ENCODE measurements around the genes TMEM163, CCNT2, R3HDM1 and DARS1.

GRCh38 chr2:134706746-134707444, 11.9 kb downstream of the TMEM163 start:
- RRBS = 27% methylated on average over 4 of the region's 18 CpGs

- RRBS = 2% methylated on average over 28 of the region's 125 CpGs
Measured at GRCh38 chr2:134718500-134719383, at the start of gene TMEM163. TMEM163 (minus strand) TSS chr2:134719000.

DNA sequence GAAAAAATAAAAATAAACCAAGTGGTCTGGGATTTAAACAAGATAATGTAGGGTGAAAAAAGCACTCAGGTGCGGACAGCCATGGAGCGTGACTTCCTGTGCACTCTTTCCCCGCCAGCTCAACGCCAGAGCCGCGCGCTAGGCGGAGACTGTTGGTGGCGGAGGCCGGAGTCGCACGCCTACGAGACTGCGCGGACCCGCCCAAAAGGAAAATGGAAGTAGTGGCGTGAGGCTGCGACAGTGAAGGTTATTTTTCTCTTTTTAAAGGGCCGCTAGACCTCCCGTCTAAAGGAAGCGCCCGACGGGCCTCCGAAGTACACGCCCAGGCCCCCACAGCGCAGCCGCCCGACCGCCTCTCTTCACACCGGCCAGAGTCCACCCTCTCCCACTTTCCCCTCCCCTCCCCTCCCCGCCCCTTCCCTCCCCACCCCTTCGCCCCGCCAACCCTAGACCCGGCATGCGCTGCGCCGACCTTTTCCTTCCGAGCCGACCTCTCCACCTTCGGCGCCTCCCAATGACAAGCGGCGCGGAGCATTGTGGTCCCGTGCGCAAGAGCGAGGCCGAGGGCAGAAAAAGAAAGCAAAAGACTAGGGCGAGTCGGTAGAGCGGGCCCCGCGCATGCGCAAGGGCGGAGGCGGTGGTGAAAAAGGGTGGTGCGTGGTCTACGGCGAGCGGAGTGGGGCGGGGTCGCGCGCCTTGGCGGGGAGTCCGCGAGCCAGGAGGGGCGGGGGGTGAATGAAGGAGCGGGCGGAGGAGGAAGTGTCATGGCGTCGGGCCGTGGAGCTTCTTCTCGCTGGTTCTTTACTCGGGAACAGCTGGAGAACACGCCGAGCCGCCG, at the start of gene CCNT2:
CCNT2 (plus strand) TSS at position 732 of the 838 bp plus-strand sequence.
- RRBS = no CpG with 5 or more reads among the region's 79 CpGs

GRCh38 chr2:134956176-134956637, 37.6 kb downstream of the CCNT2 start:
- RRBS = no CpG with 5 or more reads among the region's 1 CpG

DNA sequence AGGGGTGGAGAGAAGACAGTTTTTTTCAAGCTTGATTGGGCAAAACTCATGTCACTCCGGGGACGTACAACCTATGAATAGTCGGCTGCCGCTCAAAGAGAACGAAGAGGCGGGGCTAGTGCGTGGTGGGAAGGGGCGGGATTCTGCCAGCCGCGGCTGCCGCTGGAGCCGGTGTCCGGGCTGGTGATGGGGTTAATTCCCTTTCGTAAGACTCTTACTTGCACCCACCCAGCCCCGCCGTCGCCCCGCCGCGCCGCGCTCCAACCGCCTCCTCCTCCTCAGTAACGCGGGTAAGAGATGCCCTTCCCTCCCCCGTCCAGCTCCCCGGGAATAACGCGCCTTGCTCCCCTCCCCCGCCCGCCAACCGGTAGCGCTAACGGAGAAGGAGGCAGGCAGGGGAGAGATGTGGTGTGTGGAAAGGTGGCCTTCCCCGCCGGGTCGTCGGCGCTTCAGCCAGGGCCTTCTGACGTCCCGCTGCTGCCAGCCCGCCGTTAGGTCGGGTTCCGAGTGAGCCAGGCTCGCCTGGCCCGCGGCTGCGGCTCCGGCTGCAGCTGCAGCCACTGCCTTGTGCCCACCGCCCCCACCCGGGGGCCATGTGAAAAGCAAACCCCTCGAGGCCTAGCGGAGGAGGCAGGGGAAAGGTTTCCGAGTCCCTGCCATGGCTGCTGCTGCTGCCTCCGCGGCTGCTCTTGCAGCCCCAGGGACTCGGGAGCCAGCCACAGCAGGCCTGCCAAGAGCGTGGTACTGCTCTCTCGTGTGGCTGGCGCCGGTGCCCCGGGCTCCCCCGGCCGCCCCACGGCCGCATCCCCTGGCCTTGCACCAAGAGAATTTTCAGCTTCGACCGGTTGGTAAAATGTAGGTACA, at the start of gene R3HDM1:
R3HDM1 (plus strand) TSS at position 141 of the 864 bp plus-strand sequence.
- RRBS = 2% methylated on average over 14 of the region's 69 CpGs

DNA sequence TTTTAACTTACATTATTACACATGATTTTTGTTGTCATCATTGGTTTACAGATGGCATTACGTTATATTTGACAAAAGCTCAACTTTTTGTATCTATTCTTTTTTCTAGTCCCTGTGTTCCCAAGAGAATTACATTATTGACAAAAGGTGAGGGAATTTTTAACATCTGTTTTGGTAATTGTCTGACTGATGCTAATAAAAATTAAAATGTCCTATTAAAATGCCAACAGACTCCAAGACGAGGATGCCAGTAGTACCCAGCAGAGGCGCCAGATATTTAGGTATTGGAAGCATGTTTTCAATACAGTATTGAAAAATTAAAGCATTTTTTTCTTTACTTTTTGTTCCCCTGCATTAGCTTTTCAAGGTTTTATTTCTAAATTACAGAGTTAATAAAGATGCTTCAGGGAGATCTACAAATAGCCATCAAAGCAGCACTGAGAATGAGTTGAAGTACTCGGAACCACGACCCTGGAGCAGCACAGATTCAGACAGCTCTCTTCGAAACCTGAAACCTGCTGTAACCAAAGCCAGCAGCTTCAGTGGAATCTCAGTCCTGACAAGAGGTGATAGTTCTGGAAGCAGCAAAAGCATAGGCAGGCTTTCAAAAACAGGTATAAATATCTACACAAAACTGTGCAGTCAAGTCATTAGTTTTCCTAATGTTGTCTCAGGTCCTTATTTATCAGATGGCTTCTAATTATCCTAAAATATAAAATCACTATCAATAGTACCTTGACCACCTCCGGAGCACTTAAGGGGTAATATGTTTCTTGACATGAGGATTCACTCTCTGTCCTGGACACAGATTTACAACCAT, 102.9 kb upstream of the UBXN4 start:
- RRBS = no CpG with 5 or more reads among the region's 7 CpGs

GRCh38 chr2:135762347-135762985, 20.8 kb downstream of the UBXN4 start:
- RRBS = no CpG with 5 or more reads among the region's 4 CpGs

GRCh38 chr2:135787367-135787845, 45.8 kb downstream of the UBXN4 start:
- RRBS = no CpG with 5 or more reads among the region's 4 CpGs

GRCh38 chr2:135985339-135986212, at the start of gene DARS1:
DARS1 (minus strand) TSS chr2:135985626.
- RRBS = 2% methylated on average over 11 of the region's 57 CpGs

DNA sequence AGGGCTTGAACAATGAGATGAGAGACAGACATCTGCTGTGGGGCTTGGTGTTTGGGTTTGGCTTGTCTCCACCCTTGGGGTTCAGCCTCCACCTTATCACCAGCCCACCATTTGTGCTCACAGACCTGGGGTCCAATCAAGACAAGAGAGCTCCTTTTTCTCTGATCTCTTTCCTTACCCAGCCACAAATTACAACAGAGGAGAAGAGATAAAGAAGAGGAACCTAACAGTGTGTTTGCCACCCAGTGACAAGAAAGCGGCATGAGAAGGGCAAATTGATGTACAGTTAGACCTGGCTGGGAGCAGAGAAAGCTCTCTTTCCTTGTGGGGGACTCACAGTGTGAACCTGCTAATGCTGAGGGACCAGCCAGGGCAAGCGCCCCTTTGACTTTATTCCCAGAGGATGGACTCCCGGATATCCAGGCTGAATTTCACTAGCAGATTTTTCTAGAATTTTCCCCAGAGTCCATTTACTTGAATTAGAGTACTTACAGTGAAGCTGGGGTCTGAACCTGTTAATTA, 204.6 kb upstream of the CXCR4 start:
- RRBS = no CpG with 5 or more reads among the region's 3 CpGs

DNA sequence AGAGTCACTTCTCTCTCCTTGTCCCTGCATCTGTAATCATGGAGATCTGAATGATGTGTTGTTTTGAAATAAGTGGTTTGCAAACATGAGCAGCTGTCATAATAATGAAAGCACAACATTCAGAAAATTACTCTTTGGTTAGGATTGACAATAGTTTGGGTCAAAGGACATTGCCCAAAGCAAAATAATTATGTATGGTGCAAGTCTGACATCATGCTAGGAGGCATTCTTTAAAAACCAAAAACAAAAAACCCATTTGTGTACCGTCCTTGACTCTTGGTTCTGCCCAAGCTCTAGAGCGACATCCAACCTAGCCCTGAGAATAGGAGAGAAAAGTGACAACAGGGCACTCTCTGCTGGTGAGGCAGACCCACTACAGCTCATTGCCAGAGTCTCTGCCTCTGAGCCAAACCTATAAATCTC, 266.6 kb upstream of the CXCR4 start:
- RRBS = no CpG with 5 or more reads among the region's 2 CpGs

DNA sequence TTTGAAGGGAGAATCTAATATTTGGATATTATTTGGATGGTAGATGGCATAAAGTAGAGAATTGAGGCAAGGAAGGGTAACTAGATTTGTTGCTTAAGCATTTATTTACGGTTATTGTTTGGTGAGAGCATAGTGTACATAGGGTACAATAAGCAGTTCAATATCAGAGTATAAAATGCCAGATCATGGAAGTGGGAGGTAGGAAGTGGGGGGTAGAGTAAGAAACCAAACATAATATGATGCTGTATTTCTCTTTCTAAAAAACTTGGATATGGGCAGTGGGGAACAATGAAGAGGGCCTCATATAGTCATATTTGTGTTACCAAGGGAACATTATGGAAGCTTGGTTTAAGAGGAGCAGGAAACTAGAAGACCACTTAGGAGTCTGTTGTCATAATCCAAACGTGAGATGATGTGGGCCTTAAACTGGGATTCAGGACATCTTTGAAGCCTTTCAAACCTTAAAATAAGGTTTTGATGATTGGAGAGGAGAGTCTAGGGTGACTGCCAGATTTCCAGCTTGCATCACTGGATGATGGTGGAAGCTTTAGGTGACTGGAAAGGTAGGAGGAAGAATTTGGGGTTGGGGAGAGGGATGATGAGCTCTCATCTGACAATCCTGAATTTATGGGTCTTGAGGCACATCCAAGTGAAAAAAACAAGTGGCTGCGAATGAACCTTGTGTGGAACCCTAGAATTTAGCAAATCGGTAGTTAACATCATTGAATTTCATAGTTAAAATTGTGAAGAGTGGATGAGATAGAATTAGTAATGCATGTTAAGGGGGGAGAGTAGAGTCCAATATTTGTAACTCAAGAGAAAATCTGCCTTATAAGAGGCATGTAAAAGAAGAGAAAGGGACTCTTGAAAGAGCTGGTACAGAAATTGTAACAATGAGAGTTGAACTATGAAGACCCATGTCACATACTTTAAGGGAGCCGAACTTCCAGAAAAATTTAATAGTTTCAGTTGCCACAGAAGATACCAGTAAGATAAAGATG, 66.5 kb downstream of the SPOPL start:
- RRBS = no CpG with 5 or more reads among the region's 5 CpGs

GRCh38 chr2:138779358-138779790, 816 bp downstream of the NXPH2 start:
- RRBS = no CpG with 5 or more reads among the region's 23 CpGs

- RRBS = no CpG with 5 or more reads among the region's 2 CpGs
Measured at GRCh38 chr2:141150931-141151337, 979.9 kb downstream of the LRP1B start.

DNA sequence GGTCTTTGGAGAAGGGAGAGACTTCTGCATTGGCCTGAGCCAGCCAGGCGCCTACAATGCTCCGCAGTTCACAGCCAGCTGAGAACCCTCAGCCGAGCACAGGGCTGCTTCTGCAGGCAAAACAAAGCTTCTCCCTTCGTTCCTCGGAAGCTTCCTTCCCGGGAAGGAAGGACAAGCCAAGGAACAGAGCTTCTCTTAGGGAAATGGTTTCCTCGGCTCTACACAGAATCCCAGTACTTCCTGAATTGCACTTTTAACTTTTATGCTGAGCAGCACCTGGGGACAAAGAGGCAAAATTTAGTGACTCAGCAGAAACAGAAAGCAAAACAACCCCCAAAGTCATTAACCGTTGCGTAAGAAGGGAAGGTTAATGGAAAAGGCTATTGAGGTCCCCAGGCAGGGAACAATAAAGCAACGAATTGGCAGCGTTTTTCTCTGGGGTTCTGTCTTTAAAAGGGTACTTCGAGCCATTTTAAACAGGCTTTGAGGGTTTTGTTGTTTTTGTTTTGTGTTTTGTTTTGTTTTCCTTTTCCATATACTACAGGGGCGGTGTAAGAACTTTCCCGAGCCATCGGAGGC, 524 bp upstream of the LRP1B start:
- RRBS = no CpG with 5 or more reads among the region's 15 CpGs

- RRBS = no CpG with 5 or more reads among the region's 12 CpGs
Measured at GRCh38 chr2:142868127-142868760, 9.2 kb upstream of the KYNU start.

DNA sequence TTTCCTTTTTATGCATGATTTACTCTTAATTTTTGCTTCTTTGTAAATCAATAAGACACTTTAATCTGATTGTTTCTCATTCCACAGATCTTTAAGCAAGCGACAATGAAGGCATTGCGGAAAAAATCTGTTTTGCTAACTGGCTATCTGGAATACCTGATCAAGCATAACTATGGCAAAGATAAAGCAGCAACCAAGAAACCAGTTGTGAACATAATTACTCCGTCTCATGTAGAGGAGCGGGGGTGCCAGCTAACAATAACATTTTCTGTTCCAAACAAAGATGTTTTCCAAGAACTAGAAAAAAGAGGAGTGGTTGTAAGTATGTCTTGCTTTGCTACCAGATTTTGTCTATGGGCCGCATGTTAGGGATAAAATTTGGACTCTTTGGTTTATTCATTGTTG, 88.9 kb upstream of the ARHGAP15 start:
- RRBS = no CpG with 5 or more reads among the region's 5 CpGs

- RRBS = no CpG with 5 or more reads among the region's 3 CpGs
Measured at GRCh38 chr2:143901063-143901649, 431.2 kb downstream of the GTDC1 start.

GRCh38 chr2:144356143-144356843, 24.0 kb upstream of the GTDC1 start:
- RRBS = no CpG with 5 or more reads among the region's 3 CpGs

Measured in epithelial cell of esophagus (primary cell).